Suprapubic skin (tissue), 4 donors: ENCODE measurements around the gene S100PBP.

DNA sequence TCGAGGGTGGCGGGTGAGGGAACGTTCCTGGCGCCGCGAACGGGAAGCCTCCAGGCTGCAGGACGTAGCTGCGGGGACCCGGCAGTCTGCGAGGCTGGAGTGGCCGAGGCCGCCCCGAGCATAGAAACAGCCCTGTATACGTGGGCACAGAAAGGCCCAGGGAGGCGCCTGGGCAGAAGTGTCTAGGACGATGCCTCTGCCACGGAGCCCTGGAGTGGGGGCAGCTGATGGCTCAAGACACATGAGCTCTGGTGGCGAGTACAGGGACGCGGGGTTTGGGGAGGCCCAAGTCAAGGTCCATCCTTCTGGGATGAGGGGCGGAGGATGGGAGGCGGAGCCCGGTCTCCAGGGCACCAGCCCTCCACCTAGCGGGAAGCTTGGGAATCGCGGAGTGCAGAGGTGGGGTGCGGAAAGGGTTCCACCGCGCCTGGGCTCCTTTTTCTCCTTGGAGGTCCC is 11.7 kb upstream of the COL16A1 start:
- PRO-cap: unidirectional peak, minus-strand start at position 277 of the sequence
- RAMPAGE, long total RNA, 4 experiments: no peak in any of the 4 experiments

DNA sequence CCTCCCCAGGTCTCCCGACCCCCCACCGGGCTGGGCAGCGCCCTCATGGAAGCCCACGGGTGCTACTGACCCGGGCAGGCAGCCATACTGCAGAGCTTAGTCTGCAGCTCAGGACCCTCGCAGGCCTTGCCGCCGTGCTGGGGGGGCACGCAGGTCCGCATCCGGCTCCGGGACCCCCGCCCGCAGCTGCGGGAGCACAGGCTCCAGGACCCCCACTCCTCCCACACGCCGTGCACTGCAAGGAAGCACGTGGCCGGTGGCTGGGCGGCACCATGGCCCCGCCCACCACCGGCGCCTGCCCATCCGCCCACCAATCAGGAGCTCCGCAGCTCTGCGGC is 21.4 kb downstream of the ADGRB2 start:
- PRO-cap: no peak
- RAMPAGE, long total RNA, 4 experiments: no peak in any of the 4 experiments

DNA sequence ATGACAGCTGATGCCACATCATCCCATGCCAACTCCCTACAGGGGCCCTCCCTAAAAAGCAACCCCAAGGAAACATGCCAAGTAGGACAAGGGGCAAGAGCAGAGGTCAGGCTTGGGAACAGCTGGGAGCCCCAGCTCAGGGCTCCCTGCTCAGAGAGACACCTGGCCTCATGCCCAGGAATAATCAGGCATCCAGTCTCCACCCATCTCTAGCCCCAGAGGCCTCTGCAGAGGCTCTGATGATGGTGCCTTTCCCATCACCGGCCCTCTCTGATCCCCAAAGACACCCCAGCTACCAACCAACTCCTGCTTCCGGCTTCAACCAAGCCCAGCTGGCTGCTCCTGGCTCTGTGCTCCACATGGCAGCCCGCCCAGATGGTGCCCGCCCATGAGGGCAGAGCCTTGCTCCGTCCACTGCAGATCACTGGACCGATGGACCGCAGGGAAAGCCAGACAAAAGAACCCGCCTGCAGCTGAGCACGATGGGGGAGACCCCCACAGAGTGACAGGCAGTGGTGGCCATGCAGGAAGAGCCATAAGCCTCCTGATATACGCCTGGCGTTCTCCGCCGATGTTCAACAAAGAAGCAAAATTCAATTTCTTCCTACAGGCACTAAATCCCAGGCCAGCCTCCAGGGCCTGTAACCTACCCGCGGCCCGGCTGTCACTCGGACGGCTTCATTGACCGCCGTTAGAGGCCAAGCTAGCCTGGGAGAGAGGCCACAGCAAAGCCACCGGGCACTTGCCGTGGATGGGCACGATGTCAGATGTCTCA is 10.0 kb downstream of the ADGRB2 start:
- PRO-cap: no peak
- RAMPAGE, long total RNA, 4 experiments: no peak in any of the 4 experiments

- PRO-cap: no peak
- RAMPAGE, long total RNA, 4 experiments: no peak in any of the 4 experiments
Measured at GRCh38 chr1:31907058-31908165, 30.8 kb downstream of the PTP4A2 start.

DNA sequence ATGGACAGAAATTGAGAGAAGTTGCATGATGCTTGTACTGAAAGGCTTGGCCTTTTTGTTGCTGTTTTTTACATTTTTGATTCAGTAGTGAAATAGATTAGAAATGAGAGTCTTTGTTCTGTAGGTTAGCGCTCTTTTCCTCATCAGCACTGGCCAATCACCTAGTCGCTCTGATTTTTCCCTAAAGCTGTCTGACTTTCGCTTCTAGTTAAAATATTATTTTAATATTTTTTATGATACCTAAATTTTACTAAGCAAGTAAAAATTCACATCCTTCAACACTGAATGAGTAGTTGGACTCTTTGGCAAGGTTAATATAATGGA is 1.4 kb downstream of the KHDRBS1 start:
- PRO-cap: no peak
- RAMPAGE, long total RNA, 4 experiments: no peak in any of the 4 experiments

DNA sequence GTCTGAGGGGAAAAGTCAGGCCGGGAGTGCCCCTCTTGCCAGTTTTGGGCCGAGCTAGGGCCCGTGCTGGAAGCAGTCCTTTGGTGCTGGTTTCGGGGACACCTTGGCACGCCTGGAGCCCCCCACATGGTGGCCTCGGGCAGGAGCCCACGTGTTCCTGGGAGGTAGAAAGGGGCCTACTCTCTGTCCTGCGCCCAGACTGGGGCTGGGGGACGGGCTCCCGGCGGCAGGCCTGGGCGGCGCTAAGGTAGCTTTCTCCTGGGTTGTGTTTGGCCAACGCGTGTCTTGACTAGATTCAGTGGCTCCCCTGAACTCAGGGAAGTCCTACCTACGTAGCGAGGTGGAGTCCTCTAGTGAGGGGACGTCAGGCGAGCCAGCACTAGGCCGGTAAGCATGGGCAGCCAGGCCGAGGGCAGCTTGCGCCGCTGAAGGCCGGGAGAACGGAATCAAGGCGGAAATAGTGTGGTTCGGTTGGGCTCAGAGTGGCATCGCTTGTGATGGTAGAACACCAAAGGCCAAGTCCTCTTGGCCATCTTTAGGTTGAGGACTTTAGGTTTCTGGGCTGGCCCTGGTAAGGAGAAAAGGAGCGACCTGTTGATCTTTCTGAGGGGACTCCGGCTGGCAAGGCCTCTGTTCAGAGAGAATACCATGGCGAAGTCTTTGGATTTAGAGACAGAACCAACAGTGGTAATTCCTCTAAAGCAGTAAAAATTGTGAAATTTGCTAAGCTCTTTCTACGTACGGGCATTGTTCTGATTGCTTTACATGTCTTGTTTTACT is 582 bp downstream of the KPNA6 start:
- PRO-cap: bidirectional peak, plus-strand start at position 353 of the sequence, minus-strand start at position 267 of the sequence
- RAMPAGE, long total RNA, 4 experiments: start-site peak on the plus strand in 1 of 4 experiments, centred at position 81 of the sequence, 370 reads per replicate

DNA sequence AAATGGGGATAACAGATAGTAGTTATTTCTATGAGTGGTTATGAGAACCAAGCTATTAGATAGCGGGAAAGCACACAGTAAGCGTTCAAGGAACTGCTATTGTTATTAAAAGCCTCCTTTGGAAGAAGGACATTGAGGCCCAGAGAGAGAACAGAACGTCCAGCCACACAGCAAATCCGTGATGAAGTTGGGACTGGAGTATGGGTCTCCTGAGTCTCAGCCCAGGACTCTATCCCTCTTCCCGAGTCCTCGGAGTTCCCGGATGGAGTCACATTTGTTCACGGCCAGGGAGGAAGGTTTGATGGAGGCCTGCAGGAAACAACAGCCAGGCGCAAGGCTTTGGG is 407 bp upstream of the TXLNA start:
- PRO-cap: no peak
- RAMPAGE, long total RNA, 4 experiments: no peak in any of the 4 experiments

DNA sequence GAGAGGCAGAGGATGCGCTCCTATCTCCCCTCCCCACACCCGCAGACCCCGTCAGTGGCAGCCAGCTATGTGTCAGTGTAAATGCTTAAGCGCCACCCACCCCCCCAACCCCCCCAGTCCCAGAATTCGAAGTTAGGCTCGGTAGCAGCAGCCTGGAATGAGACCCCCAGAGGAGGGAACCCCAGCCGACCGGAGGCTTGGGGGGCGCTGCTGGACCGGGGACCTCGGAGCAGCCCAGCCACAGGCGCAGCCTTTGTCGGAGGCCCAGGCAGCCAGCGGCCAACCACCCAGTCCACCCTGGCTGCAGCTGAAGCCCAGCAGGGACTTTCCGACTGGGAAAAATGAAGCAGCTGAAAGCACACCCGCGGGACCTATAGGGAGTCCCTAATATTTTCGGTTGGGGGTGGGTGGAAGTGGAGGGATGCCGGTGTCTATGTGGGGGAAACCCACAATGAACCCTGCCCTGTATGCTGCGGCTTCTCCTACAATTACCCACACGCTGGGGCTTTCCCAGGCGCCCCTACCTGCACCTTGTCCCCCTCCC is 606 bp downstream of the CCDC28B start:
- PRO-cap: no peak
- RAMPAGE, long total RNA, 4 experiments: no peak in any of the 4 experiments

DNA sequence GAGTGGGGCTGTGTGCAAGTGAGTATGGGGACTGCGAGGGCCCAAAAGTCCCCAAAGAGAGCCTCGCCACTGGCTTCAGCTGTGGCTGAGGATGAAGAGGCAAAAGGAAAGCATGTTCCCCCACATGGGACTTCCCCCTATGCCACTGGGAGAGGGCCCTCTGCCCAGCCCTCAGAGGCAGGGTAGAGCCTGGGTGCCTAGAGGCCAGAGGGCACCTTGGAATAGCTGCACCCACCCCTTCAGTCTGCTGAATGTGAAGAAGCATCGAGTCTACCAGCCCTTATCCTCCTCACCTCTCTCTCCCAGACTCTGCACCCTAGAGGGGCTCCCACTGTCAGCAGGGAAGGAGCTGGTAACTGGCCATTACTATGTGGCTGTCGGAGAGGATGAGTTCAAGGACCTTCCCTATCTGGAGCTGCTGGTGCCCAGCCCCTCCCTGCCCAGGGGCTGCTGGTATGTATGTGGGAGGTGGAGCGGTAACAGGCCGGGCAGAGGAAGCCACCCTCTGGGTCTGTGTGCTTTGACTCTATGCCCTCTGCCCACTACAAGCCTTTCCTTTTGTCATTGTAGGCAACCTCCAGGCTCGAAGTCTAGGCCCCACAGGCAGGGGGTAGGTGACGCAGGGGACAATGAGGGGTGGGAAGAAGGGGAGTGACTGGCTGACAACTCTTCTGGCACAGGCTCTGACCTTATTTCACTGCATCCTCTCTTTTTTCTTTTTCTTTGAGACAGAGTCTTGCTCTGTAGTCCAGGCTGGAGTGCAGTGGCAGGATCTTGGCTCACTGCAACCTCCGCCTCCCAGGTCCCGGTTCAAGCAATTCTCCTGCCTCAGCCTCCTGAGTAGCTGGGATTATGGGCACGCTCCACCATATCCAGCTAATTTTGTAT is 3.5 kb downstream of the DCDC2B start:
- PRO-cap: no peak
- RAMPAGE, long total RNA, 4 experiments: no peak in any of the 4 experiments

DNA sequence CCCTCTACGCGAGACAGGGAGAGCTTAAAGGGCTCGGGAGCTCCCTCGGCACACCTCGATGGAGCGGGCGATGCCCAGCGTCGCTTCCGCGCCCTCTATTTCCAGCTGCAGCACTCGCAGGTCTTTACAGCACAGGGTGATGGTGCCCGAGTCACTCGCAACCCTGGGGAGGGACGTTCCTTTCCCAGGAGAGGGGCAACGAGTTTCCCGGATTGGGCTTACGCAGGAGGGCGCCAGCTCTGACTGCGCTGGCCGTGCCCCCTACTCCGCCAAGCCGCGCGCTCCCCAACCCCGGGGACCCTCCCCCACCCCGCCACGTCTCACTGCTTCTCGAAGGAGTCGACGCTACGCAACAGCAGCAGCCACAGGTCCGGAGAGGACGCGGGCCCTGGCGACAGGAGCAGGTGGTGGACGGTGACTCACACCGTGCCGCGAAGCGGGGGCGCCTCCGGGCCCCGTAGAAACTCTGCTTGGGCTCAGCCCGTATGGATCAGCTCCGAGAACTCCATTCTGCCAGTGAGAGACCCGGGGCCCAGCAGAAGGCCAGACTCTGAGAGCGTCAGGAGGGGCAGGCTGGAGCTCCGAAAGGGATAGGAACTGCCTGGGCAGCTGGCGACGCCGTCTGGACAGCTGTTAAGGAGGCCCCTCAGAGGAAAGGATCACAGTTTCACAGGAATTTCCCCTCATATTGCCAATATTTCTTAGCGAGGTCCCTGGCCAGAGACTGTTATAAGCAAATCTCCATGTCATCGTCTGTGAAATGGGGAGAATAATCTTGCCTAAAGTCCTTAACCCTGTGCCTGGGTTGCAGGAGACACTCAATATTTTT is 5.7 kb upstream of the FAM167B start:
- PRO-cap: bidirectional peak, plus-strand start at position 516 of the sequence, minus-strand start at position 307 of the sequence
- RAMPAGE, long total RNA, 4 experiments: start-site peak on the minus strand in 1 of 4 experiments, centred at position 583 of the sequence, 11 reads per replicate

DNA sequence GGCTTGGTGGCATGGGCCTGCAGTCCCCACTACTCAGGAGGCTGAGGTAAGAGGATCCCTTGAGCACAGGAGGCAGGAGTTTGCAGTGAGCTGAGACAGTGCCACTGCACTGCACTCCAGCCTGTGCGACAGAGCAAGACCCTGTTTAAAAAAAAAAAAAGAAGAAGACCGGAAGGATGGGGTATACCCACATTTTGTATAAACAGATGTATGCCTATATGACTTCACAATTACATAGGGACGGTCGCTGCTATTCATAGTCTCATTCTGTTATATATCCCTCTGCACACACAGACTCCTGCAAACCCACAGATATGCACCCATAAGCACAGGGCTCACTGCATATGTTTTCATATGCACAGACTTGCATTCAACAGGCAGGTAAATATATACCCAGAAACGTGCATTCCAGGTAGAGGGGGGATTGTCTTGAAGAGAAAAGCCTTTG is 12.7 kb downstream of the LCK start:
- PRO-cap: no peak
- RAMPAGE, long total RNA, 4 experiments: no peak in any of the 4 experiments

GRCh38 chr1:32333697-32334749 is 2.0 kb downstream of the MARCKSL1 start:
- PRO-cap: no peak
- RAMPAGE, long total RNA, 4 experiments: no peak in any of the 4 experiments

GRCh38 chr1:32378262-32378680 is 15.9 kb downstream of the TSSK3 start:
- PRO-cap: no peak
- RAMPAGE, long total RNA, 4 experiments: no peak in any of the 4 experiments

GRCh38 chr1:32378878-32379741 is 15.1 kb downstream of the BSDC1 start:
- PRO-cap: no peak
- RAMPAGE, long total RNA, 4 experiments: no peak in any of the 4 experiments

GRCh38 chr1:32694823-32695505 is 7.6 kb downstream of the SYNC start:
- PRO-cap: no peak
- RAMPAGE, long total RNA, 4 experiments: no peak in any of the 4 experiments

GRCh38 chr1:32701278-32702161 is 1.1 kb downstream of the SYNC start:
- PRO-cap: no peak
- RAMPAGE, long total RNA, 4 experiments: no peak in any of the 4 experiments

DNA sequence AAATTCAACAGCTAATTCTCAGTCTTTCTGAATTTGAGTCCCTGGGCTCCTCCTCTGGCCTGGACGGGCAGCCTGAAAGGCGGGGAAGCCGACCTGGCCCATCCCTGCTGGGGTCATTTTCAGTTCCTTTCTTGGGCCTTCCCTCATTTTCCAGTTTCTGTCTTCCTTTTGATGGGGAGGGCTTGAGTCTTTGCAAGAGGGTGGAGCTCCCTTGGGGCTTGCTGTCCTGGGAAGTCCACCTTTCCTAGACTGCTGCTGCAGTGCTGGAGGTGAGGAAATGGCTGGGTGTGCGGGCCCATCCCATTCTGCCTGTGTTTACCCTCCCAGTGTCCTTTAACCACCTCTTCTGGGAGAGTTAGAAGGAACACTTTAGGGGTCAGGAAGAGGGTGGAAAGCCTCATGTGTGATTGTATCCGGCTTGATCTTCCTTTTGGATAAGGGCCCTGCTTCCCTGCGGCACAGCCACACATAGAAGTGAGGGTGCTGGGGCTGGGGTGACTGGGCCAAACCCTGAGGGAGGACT is 1.4 kb downstream of the KIAA1522 start:
- PRO-cap: no peak
- RAMPAGE, long total RNA, 4 experiments: no peak in any of the 4 experiments

- PRO-cap: no peak
- RAMPAGE, long total RNA, 4 experiments: no peak in any of the 4 experiments
Measured at GRCh38 chr1:32798996-32799529, 18.1 kb downstream of the YARS1 start.

DNA sequence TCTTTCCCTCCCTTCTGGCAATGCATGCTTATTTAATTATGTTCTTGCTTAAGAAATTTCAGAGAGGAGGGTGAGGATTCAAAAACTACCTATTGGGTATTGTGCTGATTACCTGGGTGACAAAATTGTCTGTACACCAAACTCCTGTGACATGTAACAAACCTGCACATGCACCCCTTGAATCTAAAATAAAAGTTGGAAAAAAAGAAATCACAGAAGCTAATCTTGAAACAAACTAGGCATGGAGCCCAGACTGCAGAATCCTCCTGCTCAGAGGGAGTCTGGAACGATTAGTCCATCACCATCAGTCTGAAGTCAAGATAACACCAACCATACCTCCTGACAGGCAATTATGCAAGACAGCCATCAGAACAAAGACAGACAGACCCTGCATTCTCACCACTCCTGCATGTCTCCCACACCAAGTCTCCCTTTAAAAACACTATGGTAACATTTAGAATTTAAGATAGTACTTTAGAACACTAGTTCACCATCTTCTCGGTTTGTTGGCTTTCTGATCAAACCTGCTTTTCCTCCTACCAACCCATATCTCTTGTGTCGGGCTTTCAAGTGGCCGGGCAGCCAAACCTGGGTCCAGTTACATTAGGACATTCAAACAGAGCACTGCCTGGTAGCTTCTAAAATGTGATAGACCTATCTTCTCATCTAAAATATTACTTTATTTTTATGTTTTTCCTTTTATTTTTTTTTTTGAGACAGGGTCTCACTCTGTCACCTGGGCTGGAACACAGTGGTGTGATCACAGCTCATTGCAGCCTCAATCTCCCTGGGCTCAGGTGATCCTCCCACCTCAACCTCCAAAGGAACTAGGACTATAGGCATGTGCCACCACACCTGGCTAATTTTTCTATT is 10.2 kb downstream of the YARS1 start:
- PRO-cap: no peak
- RAMPAGE, long total RNA, 4 experiments: no peak in any of the 4 experiments

DNA sequence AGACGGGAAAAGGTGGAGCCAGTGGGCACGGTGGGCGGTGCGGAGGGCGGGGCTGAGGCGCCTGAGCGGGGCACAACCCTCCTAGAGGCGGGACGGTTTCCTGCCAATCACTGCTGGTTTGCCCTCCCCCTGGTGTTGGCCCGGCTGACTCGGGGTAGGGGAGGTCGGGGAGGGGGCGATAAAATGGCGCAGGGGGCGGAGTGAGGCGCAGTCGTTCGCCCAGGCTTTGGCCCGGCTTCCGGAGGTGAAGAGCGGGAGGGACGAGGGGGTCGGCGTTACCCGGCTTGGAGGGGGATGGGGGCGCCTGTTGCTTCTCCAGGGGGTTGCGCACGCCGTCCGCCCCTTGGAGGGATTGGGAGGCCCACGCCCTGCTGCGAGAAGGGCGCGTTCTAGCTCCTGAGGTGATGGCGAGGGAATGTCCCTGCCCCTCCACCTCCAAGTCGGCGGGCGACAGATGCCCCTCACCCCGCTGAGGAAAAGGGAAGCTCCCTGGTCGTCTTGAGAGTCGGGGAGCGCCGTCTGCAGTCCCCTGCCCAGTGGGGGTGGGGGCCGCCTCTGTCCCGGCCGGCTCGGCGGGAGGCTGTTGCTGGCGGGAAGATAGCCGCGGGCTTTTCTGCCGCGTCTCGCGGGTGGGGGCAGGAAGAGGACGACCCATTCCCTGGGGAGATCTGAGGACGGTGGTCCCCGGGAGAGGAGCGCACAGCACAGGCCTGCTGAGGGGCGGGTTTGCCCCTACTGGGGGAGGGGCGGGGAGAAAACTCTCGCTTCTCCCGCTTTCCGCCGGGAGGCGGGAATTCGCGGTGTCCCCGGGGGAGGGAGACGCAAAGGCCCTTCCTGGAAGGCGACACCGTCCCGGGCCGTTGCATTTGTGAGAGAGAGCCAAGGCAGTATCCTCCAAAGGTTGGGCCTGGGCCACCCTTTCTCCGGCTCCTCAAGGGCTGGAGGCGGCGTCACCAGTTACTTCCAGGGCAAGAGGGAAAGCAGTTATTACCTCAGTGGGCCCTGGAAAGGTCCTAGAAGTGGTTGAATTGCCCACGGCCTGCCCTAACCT is at the start of gene S100PBP:
Gene S100PBP (plus strand): TSS at position 208 of the 1,051 bp plus-strand sequence.
- PRO-cap: bidirectional peak, plus-strand start at position 181 of the sequence, minus-strand start outside the sequence
- RAMPAGE, long total RNA, 4 experiments: start-site peak on the plus strand in 4 of 4 experiments, centred at positions 164 to 187 of the sequence, 17 to 134 reads per replicate